Measurements from ENCODE around the gene GART.

- PRO-cap, result no peak
- RRBS, 2 experiments, result no CpG with 5 or more reads among the region's 11 CpGs
Measured at GRCh38 chr21:31732801-31733605, 1.1 kb upstream of the SCAF4 start.

DNA sequence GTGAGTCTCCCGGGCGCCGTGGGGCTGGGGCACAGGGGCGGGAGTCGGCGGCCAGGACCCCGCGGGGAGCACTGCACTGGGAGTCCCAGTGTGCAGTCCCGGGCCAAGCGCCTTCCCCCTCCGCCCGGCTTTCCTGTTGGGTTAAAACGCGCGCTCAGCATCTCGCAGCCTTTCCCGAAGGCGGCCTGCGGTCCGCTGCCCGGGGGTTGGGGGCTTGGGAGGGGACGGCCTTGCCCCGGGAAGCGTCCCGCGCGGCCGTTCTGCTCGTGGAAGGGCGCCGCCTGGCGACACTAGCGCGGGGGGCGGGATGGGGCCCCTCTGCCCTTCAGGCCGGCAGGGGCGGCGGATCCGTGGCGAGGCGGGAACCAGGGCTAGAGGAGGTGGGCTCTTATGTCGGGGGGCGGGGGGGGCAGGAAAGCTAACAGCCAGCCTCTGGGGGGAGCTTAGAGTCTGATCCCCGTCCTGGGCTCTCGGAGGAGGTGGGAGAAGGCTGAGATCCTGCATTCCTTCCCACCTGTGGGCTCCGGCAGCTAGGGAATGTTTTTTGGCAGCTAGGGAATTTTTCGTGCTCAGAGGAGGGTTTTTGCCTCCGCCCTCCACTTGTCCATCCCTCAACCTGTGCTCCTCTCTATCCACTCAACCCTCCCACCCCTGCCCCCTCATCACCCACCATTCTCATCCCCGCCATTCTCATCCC, 1.3 kb downstream of the HUNK start:
- PRO-cap, result no peak
- RRBS, 2 experiments, result 4% methylated on average over 13 to 19 of the region's 49 CpGs

DNA sequence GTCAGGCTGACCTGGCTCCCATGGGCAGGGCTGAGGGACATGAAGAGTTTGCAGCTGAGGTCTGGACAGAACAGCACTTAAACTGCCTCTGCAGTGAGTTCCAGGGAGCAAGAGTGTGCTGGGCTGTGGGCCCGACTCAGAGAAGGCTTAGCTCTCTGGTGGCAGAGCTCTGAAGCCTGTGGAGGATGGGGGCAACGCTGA, 42.4 kb downstream of the URB1 start:
- PRO-cap, result no peak
- RRBS, 2 experiments, result no CpG with 5 or more reads among the region's 2 CpGs

DNA sequence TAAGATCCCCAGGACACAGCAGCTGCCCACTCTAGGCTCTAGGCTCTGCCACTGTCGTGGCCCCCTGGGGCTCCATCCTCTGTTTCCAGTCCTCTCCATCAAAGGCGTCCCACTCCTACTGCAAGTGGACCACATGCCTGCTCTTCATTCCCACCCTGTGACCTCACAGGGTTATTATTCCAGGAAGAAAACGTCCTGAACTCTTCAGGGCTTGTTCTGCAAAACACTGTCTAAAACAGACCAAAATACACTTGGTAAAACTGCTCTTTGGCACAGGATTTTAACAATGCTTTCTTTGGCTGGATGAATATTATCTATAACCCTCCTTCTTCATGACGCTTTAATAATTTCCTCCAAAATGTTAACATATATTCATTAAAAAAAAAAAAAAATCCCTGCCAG, 11.8 kb downstream of the URB1 start:
- PRO-cap, result no peak
- RRBS, 2 experiments, result no CpG with 5 or more reads among the region's 4 CpGs

DNA sequence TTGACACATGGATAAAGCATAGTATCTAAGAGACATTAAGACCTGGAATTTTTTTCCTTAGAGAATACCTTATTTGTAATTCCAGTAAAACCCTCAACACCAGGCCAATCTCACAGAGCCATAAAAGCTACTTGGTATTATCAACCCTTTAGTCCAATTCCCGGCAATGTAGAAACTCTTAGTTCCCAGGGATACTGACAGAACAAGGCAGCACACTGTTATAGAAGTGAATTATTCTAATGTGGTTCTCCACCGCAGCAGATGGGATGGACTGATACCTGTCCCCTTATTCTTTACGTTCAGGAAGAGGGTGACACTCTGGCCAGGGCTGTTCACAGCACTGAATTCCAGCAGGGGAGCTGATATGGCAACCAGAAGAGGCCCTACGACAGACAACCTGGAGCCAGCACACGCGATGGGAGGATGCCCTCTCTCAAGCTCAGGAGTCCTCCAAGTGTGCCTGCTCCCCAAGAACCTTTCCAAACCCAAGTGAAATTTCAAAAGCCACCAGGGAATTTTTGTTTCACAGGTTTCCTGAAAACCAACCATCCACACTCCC, 10.4 kb downstream of the URB1 start:
- PRO-cap, result no peak
- RRBS, 2 experiments, result no CpG with 5 or more reads among the region's 6 CpGs

- PRO-cap, result no peak
- RRBS, 2 experiments, result no CpG with 5 or more reads among the region's 14 CpGs
Measured at GRCh38 chr21:32425910-32427119, 13.8 kb downstream of the EVA1C start.

- PRO-cap, result no peak
- RRBS, 2 experiments, result no CpG with 5 or more reads among the region's 13 CpGs
Measured at GRCh38 chr21:32525167-32526126, 59.9 kb downstream of the TCP10L start.

DNA sequence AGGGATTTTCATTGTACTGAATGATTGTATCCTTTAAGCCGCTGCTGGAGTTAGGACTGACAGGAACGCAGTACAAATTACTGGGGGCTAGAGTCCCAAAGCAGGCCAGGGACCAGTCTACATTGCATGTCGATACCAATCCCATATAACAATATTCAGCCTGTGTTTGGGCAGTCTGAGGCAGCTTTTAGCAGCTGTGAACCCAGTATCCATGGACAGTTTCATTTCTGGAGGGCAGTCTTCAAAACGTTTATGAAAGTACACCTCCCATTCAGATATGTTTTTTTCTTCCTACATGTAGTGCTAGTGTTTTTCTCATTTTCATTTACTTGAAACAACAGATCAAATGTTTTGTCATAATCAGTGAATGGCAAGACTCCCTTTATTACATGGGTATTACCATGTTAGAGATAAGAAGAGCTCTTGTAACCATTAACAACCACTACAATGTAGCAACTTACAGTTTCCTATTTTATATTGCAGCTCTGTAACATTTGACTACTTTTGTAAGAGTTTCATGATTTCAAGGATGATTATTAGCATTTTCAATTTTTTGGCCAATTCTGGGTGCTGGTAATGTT, 4.0 kb upstream of the SYNJ1 start:
- PRO-cap, result no peak
- RRBS, 2 experiments, result no CpG with 5 or more reads among the region's 4 CpGs

- PRO-cap, result no peak
Measured at GRCh38 chr21:33059544-33059903, 10.4 kb upstream of the OLIG1 start.

DNA sequence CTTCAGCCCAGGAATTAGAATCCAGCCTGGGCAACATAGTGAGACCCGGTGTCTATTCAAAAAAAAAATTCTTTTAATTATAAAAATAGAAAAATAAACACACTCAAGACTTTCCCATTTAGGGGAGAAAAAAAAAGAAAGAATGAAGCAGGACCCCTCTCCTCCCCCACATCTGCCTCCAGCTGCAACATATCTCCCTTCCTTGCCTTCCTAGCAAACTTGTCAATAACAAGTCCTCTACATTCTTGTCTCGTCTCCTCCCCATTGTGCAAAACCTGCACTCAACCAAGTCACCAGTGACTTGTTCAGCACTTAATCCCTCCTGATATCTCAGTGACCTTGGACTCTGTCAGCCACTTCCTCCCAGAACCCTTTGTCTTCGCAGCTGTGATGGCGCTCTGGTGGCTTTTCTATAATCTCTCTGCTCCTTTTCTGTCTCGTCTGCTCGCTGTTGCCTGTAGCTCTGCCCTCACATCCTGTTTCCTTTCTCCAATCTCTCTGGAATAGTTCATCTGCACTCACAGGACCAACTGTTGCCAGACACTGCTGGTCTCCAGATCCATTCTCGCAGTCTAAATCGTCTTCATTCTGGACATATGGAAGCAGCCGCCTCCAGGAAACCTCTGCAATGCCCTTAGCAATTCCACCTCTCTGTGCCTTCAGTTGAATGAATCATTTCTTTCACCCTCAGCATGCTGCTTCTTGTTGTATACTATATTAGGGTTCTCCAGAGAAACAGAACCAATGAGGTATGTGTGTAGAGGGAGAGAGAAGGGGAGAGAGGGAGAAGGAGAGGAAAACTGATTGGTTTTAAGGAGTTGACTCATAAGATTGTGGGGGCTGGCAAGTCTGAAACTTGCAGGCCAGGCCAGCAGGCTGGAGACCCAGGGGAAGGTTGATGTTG, 17.5 kb upstream of the IFNAR2 start:
- PRO-cap, result no peak
- RRBS, 2 experiments, result no CpG with 5 or more reads among the region's 9 CpGs

- PRO-cap, result no peak
- RRBS, 2 experiments, result no CpG with 5 or more reads among the region's 7 CpGs
Measured at GRCh38 chr21:33233440-33233948, 3.8 kb downstream of the IFNAR2 start.

DNA sequence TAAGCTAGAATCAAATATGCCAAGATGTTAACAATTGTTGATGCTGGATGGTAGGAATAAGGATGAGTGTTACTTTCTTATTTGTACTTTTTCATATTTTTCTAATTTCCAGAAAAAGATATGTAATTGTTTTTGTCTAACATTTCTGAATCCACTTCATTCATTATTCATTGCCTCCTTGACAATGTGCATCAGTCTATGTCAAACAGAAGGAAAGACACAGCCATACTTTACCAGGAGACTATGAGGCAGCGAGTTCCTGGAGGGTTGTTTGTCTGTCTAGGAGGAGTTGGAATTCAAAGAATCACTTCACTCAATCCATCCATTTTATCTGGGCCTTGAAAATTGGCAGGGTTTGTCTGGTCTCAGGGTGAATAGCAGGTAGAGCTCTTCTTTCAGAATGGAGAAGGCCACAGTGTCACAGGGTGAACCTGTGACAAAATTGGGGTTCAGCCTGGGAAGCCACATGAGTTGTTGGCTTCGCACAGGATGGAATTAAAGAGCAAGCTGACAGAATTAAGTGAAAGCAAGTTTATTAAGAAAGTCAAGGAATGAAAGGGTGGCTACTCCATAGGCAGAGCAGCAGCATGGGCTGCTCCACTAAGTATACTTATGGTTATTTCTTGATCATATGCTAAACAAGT, 4.7 kb downstream of the IFNAR2 start:
- PRO-cap, result no peak
- RRBS, 2 experiments, result no CpG with 5 or more reads among the region's 2 CpGs

- PRO-cap, result no peak
- RRBS, 2 experiments, result no CpG with 5 or more reads among the region's 6 CpGs
Measured at GRCh38 chr21:33260104-33260553, 6.0 kb upstream of the IL10RB start.

GRCh38 chr21:33325145-33325943, 574 bp downstream of the IFNAR1 start:
- PRO-cap, result bidirectional peak, plus-strand start at chr21:33325565, minus-strand start at chr21:33325406
- RRBS, 2 experiments, result 1 to 5% methylated on average over 5 of the region's 35 CpGs

DNA sequence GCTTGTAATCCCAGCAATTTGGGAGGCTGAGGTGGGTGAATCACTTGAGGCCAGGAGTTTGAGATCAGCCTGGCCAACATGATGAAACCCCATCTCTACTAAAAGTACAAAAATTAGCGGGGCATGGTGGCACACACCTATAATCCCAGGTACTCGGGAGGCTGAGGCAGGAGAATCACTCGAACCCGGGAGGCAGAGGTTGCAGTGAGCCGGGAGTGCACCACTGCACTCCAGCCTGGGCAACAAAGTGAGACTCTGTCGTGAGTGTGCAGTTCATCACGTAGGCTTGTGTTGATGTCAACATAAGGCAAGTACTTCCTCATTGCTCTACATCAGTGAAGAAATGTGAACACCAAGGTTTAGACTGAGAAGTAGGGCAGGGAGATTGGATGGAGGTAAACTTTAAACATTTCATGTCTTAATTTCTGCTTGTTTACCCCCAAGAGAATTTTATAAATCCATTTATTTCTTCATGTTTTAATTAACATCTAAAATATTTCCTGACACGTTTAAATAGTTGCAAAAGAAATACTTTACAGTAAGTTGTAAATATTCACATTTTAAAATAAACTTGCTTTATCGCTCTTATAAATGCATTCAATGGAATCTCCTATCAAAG, 38.9 kb upstream of the IFNGR2 start:
- PRO-cap, result no peak
- RRBS, 2 experiments, result no CpG with 5 or more reads among the region's 9 CpGs

- PRO-cap, result no peak
- RRBS, 2 experiments, result no CpG with 5 or more reads among the region's 6 CpGs
Measured at GRCh38 chr21:33373956-33374976, 28.9 kb upstream of the IFNGR2 start.

GRCh38 chr21:33379770-33380547, 23.3 kb upstream of the IFNGR2 start:
- PRO-cap, result no peak
- RRBS, 2 experiments, result no CpG with 5 or more reads among the region's 5 CpGs

DNA sequence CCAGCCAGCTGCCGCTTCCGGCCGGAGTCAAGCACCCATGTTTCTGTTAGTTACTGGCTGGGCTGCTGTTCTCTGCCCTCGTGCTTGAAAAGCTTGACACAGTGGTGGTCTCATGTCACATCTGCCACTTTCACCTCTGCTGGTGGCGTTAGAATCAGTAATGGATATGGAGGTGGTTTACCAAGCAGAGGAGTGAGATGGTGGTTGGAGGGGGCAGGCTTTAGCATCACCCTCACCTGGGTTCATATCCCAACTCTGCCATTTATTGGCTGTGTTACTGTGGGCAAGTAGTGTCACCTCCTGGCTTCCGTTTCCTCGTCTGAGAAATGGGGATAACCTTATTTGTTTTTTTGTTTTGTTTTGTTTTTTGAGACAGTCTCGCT, 21.2 kb downstream of the IFNGR2 start:
- PRO-cap, result no peak
- RRBS, 2 experiments, result no CpG with 5 or more reads among the region's 8 CpGs

- PRO-cap, result bidirectional peak, plus-strand start at chr21:33542219, minus-strand start at chr21:33542112; bidirectional peak, plus-strand start at chr21:33542457, minus-strand start at chr21:33542469; bidirectional peak, plus-strand start at chr21:33543053, minus-strand start at chr21:33542892
- RRBS, 2 experiments, result 2% methylated on average over 6 to 12 of the region's 78 CpGs
Measured at GRCh38 chr21:33541954-33542981, at the start of gene GART. GART (minus strand) TSS chr21:33542117.

- PRO-cap, result unidirectional peak, plus-strand start at chr21:33564411
- RRBS, 2 experiments, result no CpG with 5 or more reads among the region's 11 CpGs
Measured at GRCh38 chr21:33564162-33564844, 21.5 kb downstream of the SON start.